ENCODE measurements around a stretch of chr7.

GRCh38 chr7:157359677-157360265, 23.0 kb downstream of the DNAJB6 start:
- PRO-cap, 10 experiments = peak in 1 of 10 experiments; most common plus-strand start chr7:157360045 (in 1)

GRCh38 chr7:157377265-157377602, 40.4 kb downstream of the DNAJB6 start:
- PRO-cap, 10 experiments = peak in 1 of 10 experiments; most common plus-strand start chr7:157377490 (in 1)

DNA sequence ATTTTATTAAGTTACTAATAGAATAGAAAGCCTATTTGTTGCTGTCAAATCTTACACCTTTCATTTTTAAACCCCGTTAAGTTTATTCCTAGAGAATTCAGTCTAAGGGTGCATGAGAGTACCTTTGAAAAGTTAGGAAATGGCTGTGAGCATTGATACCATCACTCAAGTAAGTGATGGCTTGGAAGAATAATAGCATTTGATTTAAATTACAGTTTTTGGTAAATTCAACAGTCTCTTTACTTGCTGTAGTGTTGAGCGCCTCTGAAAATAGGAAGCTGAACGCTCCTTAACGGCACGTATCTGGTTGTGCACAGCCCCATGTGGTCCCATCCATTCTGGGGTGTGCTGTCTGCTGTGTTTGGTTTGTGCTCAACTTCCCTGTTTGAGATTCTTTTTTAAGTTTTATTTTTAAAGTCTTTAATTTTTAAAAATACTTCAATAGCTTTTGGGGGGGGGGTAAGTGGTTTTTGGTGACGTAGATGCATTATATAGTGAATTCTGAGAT, 51.4 kb downstream of the DNAJB6 start:
- PRO-cap, 10 experiments = no peak in any of the 10 experiments

- PRO-cap, 10 experiments = no peak in any of the 10 experiments
Measured at GRCh38 chr7:157502616-157503370, 166.0 kb downstream of the DNAJB6 start.

DNA sequence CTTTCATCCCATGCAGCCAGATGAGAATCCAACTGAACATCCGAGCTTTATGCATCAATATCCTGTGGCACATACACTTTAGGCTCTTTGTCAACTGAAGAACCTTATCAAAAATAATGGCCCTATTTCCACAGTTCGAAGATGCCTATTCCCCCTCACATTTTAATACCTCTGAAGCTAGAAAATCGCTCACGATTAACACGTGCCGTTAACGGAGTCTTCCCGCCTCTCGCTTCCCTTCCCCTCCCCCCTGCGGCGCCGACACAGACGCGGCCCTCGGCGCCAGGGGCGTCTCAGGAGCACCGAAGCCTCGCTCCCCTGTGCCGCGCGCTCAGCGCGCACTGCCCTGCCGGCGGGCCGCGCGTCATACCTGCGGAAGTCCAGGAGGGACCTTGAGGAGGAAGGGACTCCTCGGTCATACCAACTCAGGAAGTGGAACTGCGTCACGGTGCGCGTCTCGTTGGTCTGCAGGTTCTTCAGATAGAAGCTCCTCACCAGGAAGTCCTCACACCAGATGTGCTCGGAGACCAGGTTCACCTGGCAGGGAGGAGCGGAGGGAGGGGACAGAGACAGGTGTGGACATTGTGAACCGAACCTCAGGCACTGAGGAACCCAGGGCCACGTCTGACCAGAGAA, 239.6 kb downstream of the DNAJB6 start:
- PRO-cap, 10 experiments = peak in 6 of 10 experiments; most common plus-strand start position 508 of the sequence (in 4); most common minus-strand start position 343 of the sequence (in 6)

DNA sequence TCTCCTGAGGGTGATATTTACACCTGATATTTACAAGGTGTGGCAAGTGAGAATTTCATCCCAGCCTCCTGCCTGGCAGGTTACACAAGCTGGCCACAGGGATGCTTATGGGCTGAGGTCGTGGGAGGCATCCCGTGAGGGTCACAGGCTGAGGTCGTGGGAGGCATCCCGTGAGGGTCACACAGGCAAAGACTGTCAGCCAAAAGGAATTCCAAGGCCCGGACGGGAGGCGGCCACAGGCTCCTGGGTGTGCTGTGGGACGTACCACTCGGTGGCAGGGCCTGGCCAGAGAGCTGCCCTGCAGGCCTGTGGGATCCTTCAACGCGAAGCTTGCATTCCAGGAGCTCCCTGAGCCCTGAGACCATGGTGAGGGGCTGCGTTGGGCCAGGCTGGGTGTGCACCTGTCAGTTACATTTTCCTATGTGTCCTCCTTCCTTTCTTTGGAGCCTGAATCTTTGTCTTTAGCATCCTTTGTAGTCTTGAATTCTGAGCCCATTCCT, 460.6 kb downstream of the DNAJB6 start:
- PRO-cap, 10 experiments = no peak in any of the 10 experiments

DNA sequence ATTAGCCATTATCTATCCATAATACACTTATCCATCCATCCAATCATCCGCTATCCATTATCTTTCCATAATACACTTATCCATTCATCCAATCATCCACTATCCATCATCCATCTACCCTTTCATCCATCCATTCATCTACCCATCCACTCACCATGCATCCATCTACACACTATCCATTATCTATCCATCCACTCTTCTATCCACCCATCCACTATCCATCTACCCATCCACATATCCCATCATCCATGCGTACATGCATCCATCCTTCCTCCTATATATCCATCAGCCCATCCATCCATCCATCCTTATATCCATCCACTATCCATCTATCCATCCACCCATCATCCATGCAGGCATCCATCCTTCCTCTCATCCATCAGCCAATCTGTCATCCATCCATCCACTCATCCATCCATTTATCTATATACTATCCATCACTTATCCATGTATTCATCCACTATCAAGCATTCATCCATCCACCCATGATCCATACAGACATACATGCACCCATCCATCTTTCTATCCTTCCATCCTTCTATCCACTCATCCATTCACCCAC, 485.8 kb downstream of the DNAJB6 start:
- PRO-cap, 10 experiments = no peak in any of the 10 experiments

- PRO-cap, 10 experiments = peak in 4 of 10 experiments; most common plus-strand start chr7:157854608 (in 3); most common minus-strand start chr7:157854317 (in 3)
Measured at GRCh38 chr7:157854050-157854907, 517.5 kb downstream of the DNAJB6 start.

DNA sequence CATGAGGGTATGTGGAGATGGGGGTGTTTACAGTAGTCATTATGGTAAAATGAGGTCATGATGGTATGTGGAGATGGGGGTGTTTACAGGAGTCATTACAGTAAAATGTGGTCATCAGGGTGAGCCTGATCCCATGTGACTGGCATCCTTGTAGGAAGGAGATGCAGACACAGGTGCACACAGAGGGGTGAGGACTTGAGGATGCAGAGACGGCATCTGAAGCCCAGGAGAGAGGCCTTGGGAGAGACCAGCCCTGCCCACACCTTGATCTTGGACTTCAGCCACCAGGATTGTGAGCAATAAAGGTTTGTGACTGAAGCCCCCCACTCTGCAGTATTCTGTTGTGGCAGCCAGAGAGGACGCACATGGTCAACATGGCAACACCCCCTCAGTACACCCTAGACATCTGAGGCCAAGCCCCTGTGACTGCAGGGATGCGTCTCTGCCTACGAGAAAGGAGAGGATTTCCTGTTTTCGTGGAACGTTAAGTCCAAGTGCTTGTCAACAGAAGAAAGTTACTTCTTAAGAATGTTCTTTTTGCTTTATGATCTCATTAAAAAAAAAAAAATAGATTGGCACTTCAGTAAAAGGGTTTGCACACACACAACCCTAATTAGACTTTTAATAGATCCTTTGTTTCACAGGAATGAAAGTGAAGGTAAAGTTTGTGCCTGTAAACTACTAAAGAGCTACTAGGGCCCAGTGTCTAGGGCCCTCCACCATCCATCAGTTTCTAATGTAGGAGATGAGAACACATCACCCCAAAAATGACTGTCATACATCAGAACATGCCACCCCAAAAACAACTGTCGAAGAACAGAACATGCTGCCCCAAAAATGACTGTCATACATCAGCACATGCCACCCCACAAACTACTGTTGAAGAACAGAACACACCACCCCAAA, 544.6 kb downstream of the DNAJB6 start:
- PRO-cap, 10 experiments = no peak in any of the 10 experiments

DNA sequence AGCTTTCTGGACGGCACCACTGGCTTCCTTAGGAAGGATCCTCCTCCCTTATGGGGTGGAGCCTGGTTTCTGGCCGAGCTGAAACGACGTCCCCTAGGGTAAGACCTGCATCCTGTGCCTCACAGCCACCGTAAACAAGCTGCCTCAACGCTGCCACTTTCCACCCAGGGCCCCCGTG, 568.9 kb downstream of the DNAJB6 start:
- PRO-cap, 10 experiments = no peak in any of the 10 experiments

GRCh38 chr7:158016395-158016868, 571.2 kb downstream of the PTPRN2 start:
- PRO-cap, 10 experiments = no peak in any of the 10 experiments

GRCh38 chr7:158325992-158326437, 261.6 kb downstream of the PTPRN2 start:
- PRO-cap, 10 experiments = no peak in any of the 10 experiments

DNA sequence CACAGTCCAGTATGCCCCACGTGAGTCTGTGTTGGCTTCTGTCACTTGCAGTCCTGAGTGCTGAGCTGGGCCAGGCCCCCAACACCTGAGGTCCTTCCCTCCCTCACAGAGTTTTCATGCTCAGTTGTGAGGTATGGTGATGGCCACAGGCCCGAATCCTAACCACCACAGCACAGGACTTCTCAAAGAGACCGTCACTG, 239.2 kb downstream of the PTPRN2 start:
- PRO-cap, 10 experiments = no peak in any of the 10 experiments

GRCh38 chr7:158473286-158473722, 114.3 kb downstream of the PTPRN2 start:
- PRO-cap, 10 experiments = no peak in any of the 10 experiments

DNA sequence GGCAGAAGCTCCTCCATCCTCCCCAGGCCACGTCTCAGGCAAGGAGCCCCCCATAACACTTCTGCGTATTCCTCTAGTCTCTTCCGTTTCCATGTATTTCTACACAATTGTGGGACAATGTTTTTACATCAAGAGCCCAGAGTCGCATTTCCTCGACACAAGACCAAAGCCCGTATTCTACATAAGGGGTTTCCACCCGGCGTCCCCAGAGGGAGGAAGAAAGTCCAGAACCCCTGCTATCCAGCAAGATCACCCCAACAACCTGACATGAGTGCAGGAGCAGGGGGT, 37.7 kb upstream of the NCAPG2 start:
- PRO-cap, 10 experiments = no peak in any of the 10 experiments

- PRO-cap, 10 experiments = peak in 2 of 10 experiments; most common plus-strand start chr7:158850402 (in 2); most common minus-strand start chr7:158850235 (in 1)
Measured at GRCh38 chr7:158850119-158850532, 6.2 kb upstream of the DYNC2I1 start.

GRCh38 chr7:158868601-158869257, 12.4 kb downstream of the DYNC2I1 start:
- PRO-cap, 10 experiments = no peak in any of the 10 experiments

- PRO-cap, 10 experiments = peak in 3 of 10 experiments; most common plus-strand start chr7:159027854 (in 1); most common minus-strand start chr7:159027827 (in 2)
Measured at GRCh38 chr7:159027575-159028401, 116.9 kb downstream of the VIPR2 start.

DNA sequence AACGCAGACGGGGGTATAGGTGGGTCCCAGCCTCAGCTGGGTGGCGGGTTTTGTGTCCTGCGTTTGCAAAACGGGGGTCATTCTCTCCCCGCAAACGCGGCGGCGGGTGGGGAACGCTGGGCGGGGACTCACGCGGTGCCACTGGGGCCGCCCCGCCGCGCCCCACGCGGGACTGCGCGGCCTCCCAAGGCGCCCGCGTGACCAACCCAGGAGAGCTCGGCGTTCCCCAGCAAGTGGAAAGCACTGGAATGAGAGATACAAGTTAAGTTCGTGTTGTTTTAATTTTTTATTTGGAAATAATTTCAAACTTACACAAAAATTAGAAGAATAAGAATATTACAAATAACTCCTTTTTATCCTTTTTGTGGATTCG, 898 bp upstream of the VIPR2 start:
- PRO-cap, 10 experiments = no peak in any of the 10 experiments